Fibroblast of villous mesenchyme (primary cell): ENCODE data around the genes RNF125, RNF138 and NOL4.

- CAGE, long polyA plus RNA: no peak
Observed at GRCh38 chr18:29660732-29661123, 1381.8 kb downstream of the DSC3 start.

GRCh38 chr18:30992148-30992804, 50.3 kb downstream of the DSC3 start:
- CAGE, long polyA plus RNA: no peak

GRCh38 chr18:31202960-31203420, 40.3 kb upstream of the DSC1 start:
- CAGE, long polyA plus RNA: no peak

- CAGE, long polyA plus RNA: no peak
Observed at GRCh38 chr18:31424492-31424917, 23.0 kb upstream of the DSG3 start.

GRCh38 chr18:31490325-31490876, 7.6 kb upstream of the DSG2 start:
- CAGE, long polyA plus RNA: no peak

DNA sequence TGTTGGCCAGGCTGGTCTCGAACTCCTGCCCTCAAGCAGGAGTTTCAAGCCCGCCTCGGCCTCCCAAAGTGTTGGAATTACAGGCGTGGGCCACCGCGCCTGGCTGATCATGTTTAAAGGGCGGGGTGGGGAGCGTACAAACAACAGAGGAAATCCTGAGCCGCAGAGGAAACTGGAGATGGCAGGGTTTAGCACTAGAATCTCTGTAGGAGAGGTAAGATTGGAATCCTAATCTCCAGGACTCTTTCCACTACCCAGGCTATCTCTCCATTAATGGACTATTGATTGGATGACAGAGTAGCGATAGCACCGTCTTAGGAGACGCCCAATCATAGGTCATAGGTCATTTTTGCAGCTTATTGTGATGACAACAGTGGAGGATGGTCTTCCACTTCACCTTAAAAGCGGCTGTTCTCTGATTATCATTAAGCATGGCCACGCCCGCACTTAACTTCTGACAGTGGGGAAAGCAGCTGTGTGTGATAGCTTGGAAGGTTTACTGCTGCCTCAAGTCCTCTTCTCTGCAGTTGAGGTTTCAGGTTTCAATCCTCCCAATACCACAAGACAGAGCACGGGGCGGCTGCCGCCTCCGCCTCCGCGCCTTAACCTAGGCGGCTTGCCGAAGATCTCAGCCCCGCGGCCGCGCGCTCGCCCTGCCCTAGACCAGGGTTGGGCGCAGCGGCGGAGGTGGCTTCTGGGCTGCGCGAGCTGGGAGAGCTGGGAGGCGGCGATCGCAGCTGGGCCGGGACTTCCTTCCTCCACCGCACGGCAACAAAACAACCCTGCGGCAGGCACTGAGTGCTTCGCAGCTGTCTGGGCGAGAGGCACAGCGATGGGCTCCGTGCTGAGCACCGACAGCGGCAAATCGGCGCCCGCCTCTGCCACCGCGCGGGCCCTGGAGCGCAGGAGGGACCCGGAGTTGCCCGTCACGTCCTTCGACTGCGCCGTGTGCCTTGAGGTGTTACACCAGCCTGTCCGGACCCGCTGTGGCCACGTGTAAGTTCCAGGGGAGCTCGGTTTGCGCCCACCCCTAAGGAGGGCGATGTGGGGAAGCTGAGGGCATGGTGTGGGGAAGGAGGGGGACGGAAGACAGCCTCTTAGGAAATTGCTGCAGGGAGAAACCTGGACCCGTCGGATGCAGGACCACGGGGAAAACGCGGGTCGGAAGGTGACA, at the start of gene RNF125:
Gene RNF125, plus strand, starts transcription at position 794 of the 1,174 bp plus-strand sequence.
- CAGE, long polyA plus RNA: no peak

DNA sequence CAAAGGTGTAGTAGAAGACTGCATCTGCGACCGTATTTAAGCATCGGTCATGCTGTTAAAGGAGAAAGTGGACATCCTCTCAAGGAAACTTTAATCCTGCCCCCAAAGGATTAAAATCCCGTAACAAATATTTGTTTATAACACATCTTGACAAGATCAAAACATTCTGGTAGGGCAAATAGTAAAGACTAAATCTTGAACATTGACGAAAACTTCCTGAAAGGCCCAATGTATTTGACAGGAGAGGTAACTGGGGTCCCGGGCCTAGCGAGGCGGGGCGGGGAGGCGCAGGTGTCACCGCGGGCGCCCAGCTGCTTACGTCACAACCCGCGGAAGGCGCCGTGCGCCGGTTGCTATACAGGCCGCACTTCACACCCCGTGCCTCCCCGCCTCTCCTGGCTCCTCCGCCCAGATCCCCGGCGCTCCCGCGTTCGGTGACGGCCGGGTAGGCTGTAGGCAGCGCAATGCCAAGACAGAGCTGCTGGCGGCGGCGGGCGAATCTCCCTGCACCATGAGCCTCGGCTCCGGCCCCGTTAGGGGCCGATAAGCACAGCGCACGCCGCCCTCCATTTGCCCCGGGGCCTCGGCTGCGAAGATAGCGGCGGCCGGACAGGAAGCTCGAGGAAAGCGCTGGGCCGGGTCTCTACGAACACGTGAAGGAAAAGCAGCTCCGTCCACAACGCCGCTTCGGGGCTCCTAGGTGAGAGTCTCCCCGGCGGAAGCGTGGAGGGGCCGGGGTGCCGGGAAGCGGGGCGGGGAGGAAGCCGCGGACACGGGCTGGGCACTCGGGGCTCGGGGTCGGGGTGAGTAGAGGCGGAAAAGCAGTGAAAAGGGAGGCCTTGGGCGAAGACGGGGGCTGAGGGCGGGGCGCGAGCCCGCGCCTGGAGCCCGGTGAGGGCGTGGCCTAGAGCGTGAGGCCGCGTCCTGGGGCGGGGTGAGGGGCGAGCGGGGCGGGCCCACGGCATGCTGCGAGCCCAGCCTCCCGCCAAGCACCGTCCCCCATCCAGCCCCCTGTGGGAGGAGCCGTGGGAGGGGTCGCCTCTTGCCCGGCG, at the start of gene RNF138:
Gene RNF138, plus strand, starts transcription at position 339 of the 1,052 bp plus-strand sequence.
- CAGE, long polyA plus RNA: no peak

- CAGE, long polyA plus RNA: no peak
Observed at GRCh38 chr18:32095746-32096812, 4.4 kb downstream of the RNF138 start.

DNA sequence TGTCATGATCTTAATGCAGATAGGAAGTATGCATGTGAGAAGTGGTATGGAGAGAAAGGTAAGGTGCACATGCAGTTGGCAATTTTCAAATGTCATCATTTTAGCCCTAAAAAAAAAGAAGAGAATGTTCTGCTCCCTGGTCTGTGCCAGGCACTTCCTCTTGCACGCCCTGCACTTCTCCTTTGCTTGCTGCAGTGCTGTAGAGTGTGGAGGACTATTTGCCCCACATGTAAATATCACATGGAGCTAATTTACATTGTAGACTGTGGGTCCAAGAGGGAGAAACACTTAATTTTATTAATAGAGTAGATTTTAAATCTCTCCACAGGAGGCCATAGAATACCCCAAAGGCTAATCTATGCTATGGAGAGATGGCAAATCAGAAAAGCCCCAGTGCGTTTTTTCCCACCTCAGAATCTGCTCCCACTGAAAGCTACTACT, 137.0 kb upstream of the KLHL14 start:
- CAGE, long polyA plus RNA: no peak

DNA sequence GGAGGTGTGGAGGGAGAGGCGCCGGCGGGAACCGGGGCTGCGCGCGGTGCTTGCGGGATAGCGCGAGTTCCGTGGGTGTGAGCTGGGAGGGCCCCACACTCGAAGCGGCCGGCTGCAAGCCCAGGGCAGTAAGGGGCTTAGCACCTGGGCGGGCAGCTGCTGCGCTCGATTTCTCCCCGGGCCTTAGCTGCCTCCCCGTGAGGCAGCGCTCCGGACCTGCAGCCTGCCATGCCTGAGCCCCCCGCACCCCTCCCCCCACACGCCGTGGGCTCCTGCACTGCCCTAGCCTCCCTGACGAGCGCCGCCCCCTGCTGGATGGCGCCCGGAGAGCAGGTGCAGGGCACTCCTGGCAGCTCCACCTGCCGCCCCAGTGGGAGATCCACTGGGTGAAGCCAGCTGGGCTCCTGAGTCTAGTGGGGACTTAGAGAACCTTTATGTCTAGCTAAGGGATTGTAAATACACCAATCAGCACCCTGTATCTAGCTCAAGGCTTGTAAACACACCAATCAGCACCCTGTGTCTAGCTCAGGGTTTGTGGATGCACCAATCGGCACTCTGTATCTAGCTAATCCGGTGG, 124.2 kb downstream of the CCDC178 start:
- CAGE, long polyA plus RNA: no peak

- CAGE, long polyA plus RNA: no peak
Observed at GRCh38 chr18:33851540-33852427, 273.8 kb downstream of the ASXL3 start.

- CAGE, long polyA plus RNA: no peak
Observed at GRCh38 chr18:34153664-34154172, 71.0 kb downstream of the NOL4 start.

- CAGE, long polyA plus RNA: no peak
Observed at GRCh38 chr18:34158741-34159796, 65.6 kb downstream of the NOL4 start.

GRCh38 chr18:34224074-34225166, at the start of gene NOL4:
TSS of gene NOL4 (minus strand) at chr18:34224913.
- CAGE, long polyA plus RNA: no peak

GRCh38 chr18:34978745-34979605, 62.2 kb upstream of the MAPRE2 start:
- CAGE, long polyA plus RNA: no peak

DNA sequence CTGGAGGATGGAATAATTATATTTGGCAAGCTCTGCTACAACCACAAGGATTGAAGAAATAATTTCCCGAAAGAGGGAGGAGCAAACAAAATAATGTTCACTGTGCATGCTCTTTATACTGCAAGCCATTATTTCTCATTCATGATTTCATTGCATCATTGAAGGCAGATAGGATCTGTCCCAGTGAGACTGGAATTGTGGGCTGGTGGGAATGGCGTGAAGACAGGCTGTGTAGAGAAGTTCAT, 12.7 kb upstream of the MAPRE2 start:
- CAGE, long polyA plus RNA: no peak

DNA sequence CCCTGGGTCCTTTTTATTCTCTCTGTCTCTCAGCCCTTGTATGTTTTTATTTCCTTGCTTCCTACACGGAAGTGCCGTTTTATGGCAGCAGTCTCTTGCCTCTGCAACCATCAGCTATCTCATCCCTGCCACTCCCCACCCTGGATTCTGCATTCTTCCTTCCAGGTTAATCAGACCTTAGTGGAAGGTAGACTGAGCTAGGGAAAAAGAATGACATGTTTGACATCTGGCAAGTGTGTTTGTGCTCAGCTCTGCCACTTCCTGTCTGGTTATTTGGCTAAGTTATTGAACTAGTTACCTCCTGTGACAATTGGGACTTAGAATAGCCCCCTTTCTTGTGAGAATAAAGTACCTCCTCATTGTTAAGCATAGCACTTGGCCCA, 11.0 kb upstream of the MAPRE2 start:
- CAGE, long polyA plus RNA: no peak

GRCh38 chr18:35189515-35189954, 51.3 kb upstream of the ZNF397 start:
- CAGE, long polyA plus RNA: no peak

DNA sequence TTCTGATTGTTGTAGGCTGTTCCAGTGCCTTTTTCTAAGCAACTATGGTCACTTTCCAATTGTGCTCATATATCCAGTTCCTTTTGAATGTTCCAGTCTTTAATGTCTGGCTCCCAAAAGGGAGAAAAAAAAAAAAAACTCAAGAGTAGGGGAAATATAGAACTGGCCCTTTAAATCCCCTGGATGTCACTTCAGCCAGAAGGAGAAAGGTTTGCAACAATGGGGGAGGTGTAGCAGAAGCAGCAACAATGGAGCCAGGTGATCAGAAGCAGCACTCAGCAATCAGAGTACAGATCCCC, 25.9 kb upstream of the ZNF397 start:
- CAGE, long polyA plus RNA: no peak

DNA sequence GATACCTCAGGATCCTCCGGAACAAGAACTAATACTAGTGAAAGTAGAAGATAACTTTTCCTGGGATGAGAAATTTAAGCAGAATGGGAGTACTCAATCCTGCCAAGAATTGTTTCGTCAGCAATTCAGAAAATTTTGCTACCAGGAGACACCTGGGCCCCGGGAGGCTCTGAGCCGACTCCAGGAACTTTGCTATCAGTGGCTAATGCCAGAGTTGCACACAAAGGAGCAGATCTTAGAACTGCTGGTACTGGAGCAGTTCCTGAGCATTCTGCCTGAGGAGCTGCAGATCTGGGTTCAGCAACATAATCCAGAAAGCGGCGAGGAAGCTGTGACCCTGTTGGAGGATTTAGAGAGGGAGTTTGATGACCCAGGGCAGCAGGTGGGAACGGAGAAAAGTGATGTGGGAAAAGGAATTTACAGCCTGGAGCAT, 1.7 kb downstream of the ZNF397 start:
- CAGE, long polyA plus RNA: no peak